Skin of body (tissue), 2 donors: ENCODE measurements around a stretch of chr3.

- RAMPAGE, long total RNA: no peak
Observed at GRCh38 chr3:124066826-124067769, 33.9 kb downstream of the KALRN start.

GRCh38 chr3:124249756-124250282 lies 216.7 kb downstream of the KALRN start:
- RAMPAGE, long total RNA: no peak

GRCh38 chr3:124252798-124253176 lies 219.6 kb downstream of the KALRN start:
- RAMPAGE, long total RNA: no peak

DNA sequence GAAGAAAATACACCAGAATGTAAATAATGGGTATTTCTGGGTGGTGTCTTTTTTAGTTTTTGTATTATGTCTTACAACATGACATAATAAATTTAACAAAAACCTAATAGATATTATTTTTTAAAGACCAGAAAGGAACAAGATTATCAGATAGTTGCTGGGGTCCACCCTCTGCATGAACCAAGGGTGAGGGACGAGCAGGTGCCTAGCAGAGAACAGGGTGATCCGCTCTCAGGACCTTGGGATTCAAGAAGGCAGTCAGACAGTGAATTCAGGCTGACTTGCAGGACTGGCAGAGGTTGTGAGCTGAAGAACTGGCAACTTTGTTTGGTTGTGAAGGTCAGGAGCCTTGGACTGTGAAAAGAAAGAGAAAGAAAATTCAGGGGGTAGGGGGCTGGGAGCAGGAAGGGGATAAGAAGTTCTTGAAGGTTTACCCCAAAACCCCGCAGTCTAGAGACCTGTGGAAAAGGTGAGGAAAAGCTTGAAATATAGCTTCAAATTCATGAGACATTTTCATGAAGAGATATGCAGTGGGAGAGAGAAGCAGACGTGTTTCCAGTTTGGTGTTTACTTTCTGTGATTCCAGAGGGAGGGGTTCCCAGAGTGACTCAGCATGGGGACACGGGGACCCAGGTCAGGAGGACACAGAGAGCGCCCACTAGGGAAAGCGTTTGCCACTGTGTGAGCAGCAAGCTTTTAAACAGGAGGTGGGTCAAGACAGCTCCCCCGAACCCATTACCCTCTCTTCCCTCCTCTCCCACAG lies 217.3 kb upstream of the UMPS start:
- RAMPAGE, long total RNA: no peak

DNA sequence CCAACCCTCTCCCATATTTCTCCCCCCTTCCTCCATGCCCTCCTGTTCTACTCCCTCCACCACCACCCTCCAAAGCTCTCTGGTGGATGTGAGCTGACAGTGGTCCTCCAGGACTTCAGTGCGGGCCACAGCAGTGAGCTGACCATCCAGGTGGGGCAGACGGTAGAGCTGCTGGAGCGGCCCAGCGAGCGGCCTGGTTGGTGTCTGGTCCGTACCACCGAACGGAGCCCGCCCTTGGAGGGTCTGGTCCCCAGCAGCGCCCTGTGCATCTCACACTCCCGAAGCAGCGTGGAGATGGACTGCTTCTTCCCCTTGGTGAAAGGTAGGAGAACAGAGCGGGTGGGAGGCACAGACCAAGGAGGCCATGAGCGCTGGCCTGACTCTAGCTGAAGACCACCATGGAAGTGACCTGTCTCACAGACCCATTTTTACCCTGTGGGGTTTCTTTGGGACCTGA lies 167.5 kb upstream of the UMPS start:
- RAMPAGE, long total RNA: no peak

DNA sequence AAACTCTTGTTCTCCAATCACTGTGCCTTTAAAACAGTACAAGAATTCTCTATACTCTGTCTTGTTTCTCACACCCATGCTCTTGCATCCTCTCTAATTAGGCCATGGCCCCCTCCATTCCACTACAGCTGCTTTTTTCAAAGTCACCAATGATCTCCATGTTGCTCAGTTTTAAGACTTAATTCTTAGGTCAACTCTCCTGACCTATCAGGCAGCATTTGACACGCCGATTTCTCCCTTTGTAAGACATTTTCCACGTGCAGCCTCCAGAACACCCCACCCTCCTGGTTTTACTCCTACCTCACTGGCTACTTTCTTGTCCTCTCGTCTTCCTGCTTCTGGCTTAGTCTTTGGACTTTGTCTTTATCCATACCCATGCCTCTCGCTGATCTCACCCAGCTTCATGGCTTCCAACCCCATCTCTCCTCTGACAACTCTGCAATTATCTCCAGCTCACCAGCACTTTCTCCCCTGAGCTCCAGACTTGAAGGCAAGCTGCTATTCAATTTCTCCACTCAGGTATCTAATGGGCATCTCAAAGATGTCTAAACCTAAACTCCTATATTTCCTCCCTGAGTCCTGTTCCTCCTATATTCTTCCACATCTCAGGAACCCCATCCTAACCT lies 99.3 kb upstream of the UMPS start:
- RAMPAGE, long total RNA: no peak

GRCh38 chr3:124779682-124780185 lies 49.5 kb downstream of the UMPS start:
- RAMPAGE, long total RNA: no peak

- RAMPAGE, long total RNA: no peak
Observed at GRCh38 chr3:125012832-125014085, 42.5 kb downstream of the HEG1 start.

DNA sequence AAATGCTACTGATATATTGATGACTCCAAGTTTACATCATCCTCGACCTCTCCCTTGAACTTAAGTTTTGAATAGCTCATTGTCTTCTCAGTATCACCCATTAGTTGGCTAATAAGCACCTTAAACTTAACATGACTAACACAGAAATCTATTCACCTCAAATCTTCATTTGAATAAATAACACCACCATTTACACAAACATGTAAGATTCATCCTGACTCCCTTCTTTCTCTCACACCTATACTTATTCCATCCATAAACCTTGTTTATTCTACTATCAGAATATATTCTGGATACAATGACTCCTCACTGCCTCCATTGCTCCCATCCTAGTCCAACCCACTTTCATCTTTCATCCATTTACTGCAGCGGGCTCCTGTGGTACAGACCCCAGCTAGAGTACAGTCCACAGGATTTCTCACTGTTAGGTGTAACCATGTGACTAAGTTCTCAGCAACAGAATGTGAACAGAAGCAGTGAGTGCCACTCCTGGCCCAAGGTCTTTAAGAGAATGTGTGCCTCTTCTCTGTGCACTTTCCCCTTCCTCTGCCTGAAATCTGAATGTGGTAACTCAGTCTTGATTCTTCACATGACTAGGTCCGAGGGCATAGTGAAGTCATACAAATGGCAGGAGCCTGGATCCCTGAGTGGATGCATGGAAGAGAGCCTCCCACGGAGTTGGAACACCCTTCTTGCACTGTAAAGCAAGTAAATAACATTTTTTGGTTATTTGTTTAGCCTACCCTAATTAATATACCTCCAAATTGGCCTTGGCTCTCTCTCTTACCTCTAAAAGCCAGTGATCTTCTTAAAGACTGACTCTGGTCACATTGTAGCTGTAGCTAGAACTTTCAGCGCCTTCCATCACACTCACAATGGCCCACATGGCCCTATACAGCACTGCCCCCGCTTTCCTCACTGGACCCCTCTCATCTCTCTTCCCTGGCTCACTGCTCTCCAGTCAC lies 39.6 kb upstream of the HEG1 start:
- RAMPAGE, long total RNA: no peak

- RAMPAGE, long total RNA: no peak
Observed at GRCh38 chr3:125120280-125121241, 64.8 kb upstream of the HEG1 start.

DNA sequence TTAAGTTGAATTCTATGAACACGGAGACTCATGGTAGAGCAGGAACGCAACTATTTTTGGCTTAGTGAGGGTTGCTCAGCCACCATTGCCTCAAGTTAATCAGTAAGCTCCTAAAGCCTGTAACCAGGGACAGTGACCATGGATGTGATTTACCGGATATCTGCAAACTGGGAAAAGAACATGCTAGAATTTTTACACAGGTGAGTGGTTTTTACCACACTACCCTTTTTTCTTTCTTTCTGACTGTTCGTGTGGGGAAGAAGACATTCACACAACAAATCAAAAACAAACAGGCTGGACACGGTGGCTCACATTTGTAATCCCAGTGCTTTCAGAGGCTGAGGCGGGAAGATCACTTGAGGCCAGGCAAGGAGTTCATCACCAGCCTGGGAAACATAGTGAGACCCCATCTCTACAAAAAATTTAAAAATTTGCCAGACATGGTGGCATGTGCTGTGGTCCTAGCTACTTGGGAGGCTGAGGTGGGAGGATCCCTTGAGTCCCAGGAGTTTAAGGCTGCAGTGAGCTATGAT lies 11.7 kb downstream of the SLC12A8 start:
- RAMPAGE, long total RNA: no peak

DNA sequence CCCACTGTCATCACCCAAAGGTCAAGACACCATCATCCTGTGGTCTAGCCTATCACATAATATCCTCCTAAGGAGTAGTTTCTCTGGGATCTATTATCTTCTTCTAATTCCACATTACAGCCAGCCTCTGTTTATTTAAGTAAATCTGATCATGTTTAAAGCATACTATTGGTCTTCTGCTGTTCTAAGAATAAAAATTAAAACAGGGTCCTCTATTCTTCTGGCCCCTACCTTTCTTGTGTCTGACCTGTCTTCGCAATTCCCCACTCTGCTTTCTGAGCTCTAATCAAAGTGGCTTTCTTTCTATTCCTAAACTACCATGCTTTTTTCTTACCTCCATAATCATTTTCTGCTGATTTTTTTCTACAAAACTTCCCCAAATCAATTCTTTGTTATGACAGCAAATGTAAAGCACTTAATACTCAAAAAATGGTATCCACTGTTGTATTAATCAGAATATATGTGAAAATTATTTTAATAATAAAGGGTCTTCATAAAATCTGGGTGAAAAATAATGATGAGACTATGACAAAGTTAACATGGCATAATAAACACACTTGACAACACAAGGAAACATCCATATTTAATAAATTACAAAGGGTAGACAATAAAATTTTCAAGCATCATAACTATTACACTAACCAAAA lies 33.3 kb upstream of the SLC12A8 start:
- RAMPAGE, long total RNA: no peak

GRCh38 chr3:125303201-125303567 lies 71.9 kb downstream of the ZNF148 start:
- RAMPAGE, long total RNA: no peak

- RAMPAGE, long total RNA: no peak
Observed at GRCh38 chr3:125520486-125520676, 379 bp upstream of the SNX4 start.

GRCh38 chr3:125596589-125597275 lies 1.4 kb upstream of the OSBPL11 start:
- RAMPAGE, long total RNA: no peak

GRCh38 chr3:125766358-125767010 lies 171.2 kb upstream of the OSBPL11 start:
- RAMPAGE, long total RNA: no peak

- RAMPAGE, long total RNA: no peak
Observed at GRCh38 chr3:125887587-125888362, 81.2 kb upstream of the ROPN1B start.

DNA sequence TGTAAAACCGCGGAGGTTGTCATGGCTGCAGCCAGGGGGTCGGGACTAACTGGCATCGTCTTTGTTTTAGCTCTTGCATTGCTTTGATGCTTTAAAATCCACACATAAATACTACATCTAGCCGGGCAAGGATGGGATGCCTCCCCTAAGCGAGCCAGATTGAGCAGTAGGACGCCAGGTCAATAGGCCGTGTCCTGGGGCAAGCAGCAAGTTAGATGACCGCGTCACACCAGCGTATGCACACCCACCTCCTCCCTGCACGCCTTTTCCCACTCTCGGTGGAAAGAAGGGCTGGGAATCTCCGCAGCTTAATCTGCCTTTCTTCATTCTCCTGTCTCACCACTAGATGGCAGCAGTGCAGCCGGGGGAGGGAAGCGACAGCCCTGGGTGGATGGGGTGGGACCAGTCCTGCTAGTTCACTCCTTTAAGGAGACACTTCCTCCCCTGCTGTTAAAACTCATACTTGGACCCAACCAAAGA lies 3.3 kb downstream of the ROPN1B start:
- RAMPAGE, long total RNA: no peak

- RAMPAGE, long total RNA: no peak
Observed at GRCh38 chr3:125990226-125991174, 21.5 kb downstream of the ROPN1B start.

DNA sequence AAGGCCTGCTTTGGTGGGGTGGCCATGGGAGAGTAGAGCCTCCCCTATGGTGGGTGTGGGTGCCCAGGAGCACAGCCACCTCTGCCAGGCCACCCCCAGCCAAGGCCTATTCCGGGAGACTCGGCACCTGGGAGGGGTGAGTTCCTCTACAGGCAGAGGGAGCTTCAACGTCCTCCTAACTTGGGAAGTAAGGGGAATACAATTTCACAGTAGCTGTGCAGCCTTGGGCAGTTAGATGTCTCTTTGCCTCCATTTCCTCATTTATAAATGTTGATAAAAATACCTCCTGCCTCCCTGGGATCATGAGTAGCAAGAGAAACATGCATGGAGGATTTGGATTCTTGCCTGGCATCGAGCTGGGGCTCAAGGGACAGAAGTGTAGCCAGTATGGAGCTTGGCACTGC lies 18.3 kb upstream of the SLC41A3 start:
- RAMPAGE, long total RNA: no peak